PFSK-1 (cell line): Measurements from ENCODE around the genes SSUH2, TTLL3 and IL17RE.

GRCh38 chr3:5212960-5213527 lies 25.5 kb downstream of the EDEM1 start:
- RRBS = no CpG with 5 or more reads among the region's 6 CpGs

- RRBS = no CpG with 5 or more reads among the region's 5 CpGs
Observed at GRCh38 chr3:7554363-7554776, 693.5 kb downstream of the GRM7 start.

GRCh38 chr3:8443584-8444222 lies 57.9 kb upstream of the LMCD1 start:
- RRBS = no CpG with 5 or more reads among the region's 5 CpGs

- RRBS = no CpG with 5 or more reads among the region's 6 CpGs
Observed at GRCh38 chr3:8451494-8452010, 50.1 kb upstream of the LMCD1 start.

GRCh38 chr3:8509802-8510402 lies 8.3 kb downstream of the LMCD1 start:
- RRBS = no CpG with 5 or more reads among the region's 7 CpGs

- RRBS = no CpG with 5 or more reads among the region's 6 CpGs
Observed at GRCh38 chr3:8644650-8645031, at the start of gene SSUH2. TSS of gene SSUH2 (minus strand) at chr3:8644798.

- RRBS = no CpG with 5 or more reads among the region's 5 CpGs
Observed at GRCh38 chr3:8941370-8941898, 21.8 kb downstream of the RAD18 start.

GRCh38 chr3:9102352-9102833 lies 139.1 kb upstream of the RAD18 start:
- RRBS = no CpG with 5 or more reads among the region's 9 CpGs

- RRBS = no CpG with 5 or more reads among the region's 21 CpGs
Observed at GRCh38 chr3:9216507-9217112, 32.8 kb downstream of the SRGAP3 start.

DNA sequence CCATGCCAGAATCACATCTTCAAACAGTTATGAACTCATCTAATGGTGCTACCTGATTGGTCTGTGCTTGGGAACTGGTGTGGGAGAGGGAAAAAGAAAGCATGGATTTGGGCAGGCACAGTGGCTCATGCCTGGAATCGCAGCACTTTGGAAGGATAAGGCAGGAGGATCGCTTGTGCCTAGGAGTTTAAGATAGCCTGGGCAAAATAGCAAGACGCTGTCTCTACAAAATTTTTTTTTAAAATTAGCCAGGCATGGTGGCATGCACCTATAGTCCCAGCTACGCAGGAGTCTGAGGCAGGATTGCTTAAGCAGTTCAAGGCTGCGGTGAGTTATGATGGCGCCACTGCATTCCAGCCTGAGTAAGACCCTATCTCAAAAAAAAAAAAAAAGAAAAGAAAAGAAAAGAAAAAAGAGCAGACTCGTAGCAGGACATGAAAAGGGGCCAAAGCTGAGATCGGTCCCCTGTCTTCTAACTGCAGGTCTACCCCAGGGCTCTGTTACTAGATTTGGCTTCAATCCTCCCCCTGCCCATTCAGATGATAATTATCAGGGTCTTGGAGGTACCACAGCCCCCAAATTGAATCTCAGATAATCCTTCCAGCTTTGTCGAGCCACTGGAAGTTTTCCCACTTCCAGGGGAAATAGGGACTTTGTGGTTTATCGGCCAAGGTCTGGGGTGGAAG lies 18.8 kb downstream of the SRGAP3 start:
- RRBS = no CpG with 5 or more reads among the region's 10 CpGs

GRCh38 chr3:9302134-9302808 lies 52.8 kb upstream of the SRGAP3 start:
- RRBS = 3% methylated on average over 4 of the region's 25 CpGs

- RRBS = no CpG with 5 or more reads among the region's 3 CpGs
Observed at GRCh38 chr3:9351698-9352313, 11.0 kb upstream of the THUMPD3 start.

DNA sequence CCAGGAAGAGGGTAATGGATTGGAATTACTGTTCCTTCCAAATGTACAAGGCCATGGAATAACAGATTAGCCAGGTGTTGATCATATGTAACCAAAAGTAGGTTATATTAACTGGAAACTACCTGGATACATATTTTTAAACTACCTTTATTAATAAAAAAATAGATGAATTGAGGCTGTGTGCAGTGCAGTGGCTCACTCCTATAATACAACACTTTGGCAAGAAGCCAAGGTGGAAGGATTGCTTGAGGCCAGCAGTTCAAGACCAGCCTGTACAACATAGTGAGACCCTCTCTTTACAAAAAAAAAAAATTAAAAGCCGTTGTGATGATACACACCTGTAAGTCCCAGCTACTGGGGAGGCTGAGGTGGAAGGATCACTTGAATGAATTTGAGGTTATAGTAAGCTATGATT lies 43.3 kb downstream of the SETD5 start:
- RRBS = no CpG with 5 or more reads among the region's 1 CpG

- RRBS = no CpG with 5 or more reads among the region's 12 CpGs
Observed at GRCh38 chr3:9458086-9459461, 61.2 kb downstream of the SETD5 start.

GRCh38 chr3:9757300-9758057 lies 7.7 kb downstream of the OGG1 start:
- RRBS = 91% methylated on average over 7 of the region's 17 CpGs

- RRBS = no CpG with 5 or more reads among the region's 82 CpGs
Observed at GRCh38 chr3:9809570-9810541, at the start of gene TTLL3. TSS of gene TTLL3 (plus strand) at chr3:9810262.

GRCh38 chr3:9902232-9903281 lies at the start of gene IL17RE:
TSS of gene IL17RE (plus strand) at chr3:9902848.
- RRBS = no CpG with 5 or more reads among the region's 15 CpGs

DNA sequence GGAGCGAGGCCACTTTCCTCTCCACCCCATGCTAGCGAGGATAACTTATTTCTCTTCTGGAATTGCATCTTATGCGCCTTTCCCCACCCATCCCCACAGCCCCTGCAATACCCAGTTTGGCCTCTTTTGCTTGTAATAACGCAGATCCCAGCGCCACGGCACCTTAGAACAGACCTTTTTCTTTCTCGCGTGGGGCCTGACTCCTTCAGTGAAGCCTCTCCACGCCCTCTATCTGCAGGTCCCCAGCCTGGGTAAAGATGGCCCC lies 480 bp downstream of the CRELD1 start:
- RRBS = no CpG with 5 or more reads among the region's 9 CpGs

GRCh38 chr3:10022482-10023096 lies 3.6 kb upstream of the FANCD2 start:
- RRBS = no CpG with 5 or more reads among the region's 5 CpGs